Skeletal muscle satellite cell (primary cell): ENCODE data around the gene KPNB1.

- CAGE, long polyA plus RNA: no peak
These were observed 34.9 kb downstream of the ITGB3 start for GRCh38 chr17:47288414-47288960.

DNA sequence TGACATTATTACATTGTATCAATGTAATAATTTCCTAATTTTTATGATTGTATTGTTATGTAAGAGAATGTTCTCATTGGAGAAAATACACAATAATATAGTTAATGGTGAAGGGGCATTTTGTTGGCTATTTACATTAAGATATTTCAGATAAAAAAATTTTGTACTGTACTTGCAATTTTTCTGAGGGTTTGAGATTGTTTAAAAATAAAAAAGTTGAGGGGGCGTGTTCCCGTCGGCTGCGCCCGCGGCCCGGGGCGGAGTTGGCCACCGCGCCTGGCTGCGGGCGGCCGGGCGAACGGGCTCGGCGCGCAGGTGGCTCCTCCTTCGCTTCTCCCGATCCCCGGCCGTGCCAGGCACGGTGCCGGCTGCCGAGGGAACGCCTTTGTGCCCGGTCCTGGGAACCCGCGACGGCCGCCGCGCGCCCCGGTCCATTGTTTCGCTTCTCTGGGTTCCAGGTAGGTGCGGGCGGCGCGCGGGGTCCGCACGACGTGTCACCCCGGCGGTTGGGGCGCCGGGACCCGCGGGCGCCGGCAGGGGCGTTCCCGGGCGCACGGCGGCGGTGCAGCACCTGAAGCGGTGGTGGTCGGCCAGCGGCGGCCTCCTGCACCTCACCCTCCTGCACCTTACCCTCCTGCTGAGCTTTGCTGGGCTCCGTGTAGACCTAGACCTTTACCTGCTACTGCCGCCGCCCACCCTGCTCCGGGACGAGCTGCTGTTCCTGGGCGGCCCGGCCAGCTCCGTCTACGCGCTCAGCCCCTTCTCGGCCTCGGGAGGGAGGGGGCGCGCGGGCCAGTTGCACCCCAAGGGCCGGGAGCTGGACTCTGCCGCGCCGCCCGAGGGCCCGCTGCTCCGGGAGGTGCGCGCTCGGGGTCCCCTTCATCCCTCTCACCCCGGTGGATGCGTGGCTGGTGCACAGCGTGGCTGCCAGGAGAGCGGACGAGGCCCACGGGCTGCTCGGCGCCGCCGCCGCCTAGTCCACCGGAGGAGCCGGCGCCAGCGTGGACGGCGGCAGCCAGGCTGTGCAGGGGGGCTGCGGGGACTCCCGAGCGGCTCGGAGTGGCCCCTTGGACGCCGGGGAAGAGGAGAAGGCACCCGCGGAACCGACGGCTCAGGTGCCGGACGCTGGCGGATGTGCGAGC is 99.8 kb downstream of the EFCAB13 start:
- CAGE, long polyA plus RNA: no peak

DNA sequence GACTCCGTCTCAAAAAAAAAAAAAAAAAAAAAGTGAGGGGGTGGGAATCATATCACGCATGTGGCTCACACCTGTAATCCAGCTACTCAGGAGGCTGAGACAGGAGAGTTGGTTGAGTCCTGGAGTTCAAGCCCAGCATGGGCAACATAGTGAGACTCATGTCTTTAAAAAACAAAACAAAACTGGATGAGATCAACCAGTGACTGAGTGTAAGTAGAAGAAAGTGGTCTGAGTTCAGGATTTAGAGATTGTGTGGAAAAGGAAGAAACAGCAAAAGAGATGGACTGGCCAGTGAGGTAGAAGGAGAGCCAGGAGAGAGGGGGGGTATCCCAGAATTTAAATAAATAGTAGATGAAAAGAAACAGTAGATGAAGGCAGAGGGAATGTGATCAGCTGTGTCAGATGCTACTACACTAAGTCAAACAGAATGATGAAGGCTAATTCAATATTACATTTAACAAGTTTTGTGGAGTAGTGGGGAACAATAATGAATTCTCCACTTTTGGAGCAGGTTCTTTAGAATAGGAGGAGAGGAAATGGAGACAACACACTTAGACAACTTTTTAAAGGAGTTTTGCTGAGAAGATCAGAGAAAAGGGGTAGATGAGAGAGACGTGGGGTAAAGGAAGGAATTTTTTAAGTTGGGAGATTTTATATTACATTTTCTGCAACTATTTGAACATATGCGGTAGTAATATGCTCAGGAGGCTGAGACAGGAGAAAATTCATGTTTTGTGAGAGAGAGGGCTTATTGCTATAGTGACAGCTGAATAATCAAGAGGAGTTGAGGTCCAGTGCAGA is 41.1 kb upstream of the KPNB1 start:
- CAGE, long polyA plus RNA: no peak

DNA sequence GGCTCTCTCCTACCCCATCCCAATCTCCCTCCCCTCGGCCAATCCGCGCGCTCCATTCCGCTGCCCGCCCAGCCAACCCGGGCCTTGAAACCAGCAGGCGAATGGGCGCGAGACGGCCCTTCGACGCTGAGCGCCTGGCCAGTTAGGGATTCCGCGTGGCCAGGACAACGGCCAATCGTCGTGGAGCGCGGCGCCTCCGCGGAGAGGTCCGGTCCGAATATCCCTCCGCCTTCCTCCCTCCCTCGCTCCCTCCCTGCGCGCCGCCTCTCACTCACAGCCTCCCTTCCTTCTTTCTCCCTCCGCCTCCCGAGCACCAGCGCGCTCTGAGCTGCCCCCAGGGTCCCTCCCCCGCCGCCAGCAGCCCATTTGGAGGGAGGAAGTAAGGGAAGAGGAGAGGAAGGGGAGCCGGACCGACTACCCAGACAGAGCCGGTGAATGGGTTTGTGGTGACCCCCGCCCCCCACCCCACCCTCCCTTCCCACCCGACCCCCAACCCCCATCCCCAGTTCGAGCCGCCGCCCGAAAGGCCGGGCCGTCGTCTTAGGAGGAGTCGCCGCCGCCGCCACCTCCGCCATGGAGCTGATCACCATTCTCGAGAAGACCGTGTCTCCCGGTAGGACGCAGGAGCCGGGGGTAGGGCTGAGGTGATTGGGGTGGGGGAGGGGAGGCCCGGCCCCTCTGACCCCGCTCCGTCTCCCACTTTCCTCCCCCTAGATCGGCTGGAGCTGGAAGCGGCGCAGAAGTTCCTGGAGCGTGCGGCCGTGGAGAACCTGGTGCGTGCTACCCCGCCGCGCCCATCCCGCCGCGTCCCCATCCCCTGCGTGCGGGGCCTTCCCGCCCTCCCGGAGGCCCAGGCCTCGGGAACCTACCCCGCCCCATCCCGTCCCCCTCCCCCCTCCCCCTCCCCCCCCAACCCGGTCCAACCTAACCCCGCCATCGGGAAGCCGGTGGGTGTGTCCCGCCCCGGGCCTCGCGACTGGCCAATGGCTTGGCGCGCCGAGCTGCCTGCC is at the start of gene KPNB1:
KPNB1 (plus strand) TSS at position 248 of the 1,010 bp plus-strand sequence.
- CAGE, long polyA plus RNA: start-site peak on the plus strand centred at position 260 of the sequence, 113 bp wide, 383 and 361 reads in 2 replicates

- CAGE, long polyA plus RNA: no peak
These were observed 864 bp downstream of the KPNB1 start for GRCh38 chr17:47650682-47650884.

DNA sequence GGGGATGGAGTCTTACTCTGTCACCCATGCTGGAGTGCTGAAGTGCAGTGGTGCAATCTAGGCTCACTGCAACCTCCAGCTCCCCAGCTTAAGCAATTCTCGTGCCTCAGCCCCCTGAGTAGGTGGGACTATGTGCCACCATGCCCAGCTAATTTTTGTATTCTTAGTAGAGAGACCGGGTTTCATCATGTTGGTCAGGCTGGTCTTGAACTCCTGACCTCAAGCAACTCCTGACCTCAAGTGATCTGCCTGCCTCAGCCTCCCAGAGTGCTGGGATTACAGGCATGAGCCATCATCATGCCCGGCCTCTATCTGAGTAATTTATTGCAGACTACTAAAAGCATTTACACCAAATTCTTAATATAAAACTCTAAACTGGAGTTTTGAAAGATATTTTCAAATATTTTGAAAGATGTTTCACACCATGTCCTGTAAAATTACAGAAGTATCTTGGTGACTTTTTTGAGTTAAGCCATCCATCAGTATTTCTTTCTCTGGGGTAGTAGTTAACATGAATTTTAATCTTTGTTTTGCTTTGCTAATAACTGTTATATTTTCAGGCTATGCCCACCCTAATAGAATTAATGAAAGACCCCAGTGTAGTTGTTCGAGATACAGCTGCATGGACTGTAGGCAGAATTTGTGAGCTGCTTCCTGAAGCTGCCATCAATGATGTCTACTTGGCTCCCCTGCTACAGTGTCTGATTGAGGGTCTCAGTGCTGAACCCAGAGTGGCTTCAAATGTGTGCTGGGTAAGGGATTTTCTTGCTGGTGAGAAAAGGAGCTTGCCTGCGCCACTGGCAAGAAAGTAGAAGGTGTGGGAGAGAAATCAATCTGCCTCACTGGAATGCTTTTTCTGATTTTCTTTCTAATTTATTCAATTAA is 19.6 kb downstream of the KPNB1 start:
- CAGE, long polyA plus RNA: no peak

DNA sequence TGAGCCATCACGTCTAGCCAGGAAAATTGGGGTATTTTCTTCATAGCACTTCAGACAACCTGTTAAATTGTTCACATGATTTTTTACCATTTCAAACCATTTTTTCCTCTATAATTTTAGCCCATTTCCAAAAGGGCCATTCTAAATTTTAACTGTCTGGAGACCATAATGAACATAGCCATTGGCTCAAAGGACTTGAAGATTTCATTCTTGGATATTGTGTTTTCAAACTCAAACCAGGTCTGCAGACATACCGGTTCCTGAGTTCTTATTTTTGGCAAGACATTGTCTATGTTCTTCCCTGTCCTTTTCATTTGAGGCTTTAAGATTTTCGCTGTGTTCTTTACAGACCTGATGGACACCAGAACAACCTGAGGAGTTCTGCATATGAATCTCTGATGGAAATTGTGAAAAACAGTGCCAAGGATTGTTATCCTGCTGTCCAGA is 21.3 kb upstream of the TBKBP1 start:
- CAGE, long polyA plus RNA: no peak

DNA sequence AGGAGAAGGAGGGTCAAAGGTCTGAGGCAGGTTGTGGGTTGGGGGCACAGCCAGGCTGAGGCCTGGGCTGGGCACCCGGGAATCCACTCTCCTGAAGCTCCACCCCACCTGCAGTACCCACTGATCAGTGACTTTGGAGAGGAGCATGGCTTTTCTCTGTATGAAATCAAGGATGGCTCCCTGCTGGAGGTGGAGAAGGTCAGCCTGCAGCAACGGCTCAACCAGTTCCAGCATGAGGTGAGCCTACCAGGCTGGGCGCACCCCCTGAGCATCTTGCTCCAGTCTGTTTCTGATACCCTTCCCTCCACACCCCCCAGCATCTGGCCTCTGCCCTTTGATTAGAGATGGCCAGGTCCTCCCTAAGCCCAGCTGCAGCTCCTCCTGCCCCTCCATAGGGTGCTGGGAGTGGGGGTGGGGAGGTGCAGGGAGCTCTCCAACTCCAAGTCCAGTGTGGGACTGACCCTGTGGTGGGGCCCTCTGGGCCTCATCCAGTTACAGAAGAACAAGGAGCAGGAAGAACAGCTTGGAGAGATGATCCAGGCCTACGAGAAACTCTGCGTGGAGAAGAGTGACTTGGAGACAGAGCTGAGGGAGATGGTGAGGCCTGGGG is 2.7 kb downstream of the TBKBP1 start:
- CAGE, long polyA plus RNA: no peak

DNA sequence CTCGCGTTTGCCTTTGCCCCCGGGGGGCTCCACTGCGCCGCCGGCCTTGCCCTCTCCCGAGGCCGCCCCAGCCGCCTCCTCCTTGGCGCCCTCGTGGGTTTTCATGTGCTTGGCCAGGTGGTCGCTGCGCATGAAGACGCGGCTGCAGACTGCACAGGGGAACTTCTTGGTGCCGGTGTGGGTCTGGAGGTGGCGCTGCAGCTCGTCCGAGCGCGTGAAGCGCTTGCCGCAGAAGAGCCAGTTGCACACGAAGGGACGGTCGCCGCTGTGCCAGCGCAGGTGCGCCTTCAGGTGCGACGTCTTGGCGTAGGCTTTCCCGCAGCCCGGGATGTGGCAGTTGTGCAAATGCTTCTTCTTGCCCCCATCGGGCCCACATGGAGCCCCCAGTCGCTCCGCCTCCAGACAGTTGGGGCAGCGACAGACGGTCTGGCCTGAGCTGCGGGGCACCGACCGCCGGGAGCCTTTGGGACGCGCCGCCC is 3.6 kb downstream of the SP6 start:
- CAGE, long polyA plus RNA: no peak

DNA sequence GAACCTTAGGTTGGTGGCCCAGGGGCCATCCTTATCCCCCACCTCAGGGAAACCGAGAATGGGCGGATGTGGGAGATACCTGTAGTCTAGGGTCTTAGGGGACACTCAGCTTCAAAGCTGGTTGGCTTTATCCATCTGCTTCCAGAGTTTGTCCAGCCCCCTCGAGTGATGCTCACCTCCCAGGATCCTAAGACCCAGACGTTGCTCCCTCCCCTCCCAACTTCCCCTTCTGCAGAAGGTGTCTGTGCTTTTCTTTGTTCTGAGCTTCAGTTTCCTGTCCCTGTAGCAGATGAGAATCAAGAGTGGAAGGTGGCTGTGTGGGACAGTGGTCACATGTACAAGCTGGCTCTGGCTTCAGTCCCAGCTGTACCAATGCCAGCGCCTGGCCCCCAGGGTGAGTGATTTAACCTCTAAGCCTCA is 7.8 kb downstream of the PRR15L start:
- CAGE, long polyA plus RNA: no peak

GRCh38 chr17:47950247-47950902 is 7.3 kb downstream of the PRR15L start:
- CAGE, long polyA plus RNA: no peak

- CAGE, long polyA plus RNA: no peak
These were observed 702 bp downstream of the PRR15L start for GRCh38 chr17:47956814-47957547.

DNA sequence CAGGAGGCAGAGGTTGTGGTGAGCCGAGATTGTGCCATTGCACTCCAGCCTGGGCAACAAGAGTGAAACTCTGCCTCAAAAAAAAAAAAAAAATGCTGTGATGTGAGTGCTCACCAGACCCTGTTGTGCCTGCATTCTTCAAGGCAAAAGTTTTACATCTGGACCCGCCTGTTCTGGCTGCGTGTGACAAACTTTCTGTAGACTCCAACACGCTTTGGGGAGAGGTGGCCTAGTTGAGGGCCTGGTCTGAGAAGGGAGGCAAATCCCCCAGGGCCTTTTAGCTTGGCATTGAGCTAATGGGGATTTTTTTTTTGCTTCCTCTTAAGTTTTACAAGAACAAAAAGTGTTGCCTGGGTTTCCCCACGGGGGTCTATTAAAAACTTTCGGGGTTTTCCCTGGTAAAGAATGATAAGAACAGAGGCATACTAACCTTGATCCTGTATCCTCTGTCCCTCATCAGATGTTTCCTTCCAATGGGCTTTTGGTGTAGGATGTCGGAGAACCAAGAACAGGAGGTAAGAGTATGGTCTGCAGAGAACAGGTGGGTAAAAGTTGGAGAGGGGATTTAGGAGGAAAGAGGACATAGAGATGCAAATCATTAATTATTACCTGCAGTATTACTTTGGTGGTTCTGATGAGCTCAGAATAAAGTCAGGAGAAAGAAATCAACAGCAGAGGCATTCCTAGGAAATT is 4.2 kb downstream of the SNX11 start:
- CAGE, long polyA plus RNA: no peak

DNA sequence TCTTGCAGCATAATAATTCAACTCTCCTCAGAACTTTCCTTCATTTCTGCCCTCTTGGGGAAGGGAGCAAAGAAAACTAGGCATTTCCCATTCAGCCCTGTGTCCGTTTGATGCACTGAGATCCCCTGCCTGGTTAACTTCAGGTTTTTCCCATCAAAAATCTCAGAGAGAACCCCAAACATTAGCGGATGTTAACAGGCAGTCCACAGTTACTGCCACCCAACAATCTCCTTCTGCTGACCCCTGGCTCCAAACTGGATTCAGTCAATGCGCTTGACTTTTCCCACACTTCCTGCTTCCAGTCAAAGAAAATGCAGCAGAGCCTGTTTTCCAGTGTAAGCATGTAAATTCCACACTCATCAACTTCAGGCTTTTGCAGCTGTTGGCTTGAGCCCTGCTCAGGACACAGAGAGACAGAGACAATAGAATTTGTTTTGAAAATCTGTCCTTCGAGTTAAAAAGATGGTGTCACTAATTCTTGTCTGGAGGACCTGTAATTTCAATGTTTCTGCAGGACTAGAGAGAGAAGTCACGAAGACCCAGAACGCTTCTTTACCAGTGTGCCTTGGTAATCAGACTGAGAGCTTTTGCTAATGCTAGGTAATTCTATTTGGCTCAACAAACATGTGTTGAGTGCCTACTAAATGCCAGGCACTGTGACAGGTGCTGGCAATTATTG is 32.7 kb downstream of the HOXB1 start:
- CAGE, long polyA plus RNA: no peak

DNA sequence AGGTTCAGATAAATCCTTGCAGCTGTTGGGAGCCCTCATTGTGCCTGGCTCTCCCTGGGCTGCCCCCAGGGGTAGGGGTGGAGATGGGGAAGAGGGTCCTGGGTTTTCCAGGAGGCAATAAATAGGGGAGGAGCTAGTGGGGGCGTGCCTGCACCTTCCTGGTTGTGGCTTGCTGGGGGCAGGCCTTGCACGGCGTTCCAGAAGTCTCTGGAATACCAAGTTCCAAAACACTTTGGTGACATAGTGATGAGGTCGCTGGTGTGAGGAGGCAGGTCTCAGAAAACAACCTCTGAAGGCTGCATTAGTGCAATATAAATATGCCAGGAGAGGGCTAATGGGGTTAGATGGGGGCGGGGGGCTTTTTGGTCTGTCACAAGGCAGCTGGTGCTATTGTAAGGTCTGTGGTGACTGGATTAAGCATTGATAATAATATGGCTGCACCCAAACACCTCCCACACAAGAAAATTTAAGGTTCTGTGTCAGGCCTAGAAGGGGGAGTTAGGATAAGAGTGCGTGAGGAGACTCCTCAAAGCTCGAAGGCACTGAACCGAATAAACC is 2.1 kb downstream of the HOXB1 start:
- CAGE, long polyA plus RNA: no peak

- CAGE, long polyA plus RNA: no peak
These were observed 10.6 kb upstream of the HOXB2 start for GRCh38 chr17:48555190-48556134.

DNA sequence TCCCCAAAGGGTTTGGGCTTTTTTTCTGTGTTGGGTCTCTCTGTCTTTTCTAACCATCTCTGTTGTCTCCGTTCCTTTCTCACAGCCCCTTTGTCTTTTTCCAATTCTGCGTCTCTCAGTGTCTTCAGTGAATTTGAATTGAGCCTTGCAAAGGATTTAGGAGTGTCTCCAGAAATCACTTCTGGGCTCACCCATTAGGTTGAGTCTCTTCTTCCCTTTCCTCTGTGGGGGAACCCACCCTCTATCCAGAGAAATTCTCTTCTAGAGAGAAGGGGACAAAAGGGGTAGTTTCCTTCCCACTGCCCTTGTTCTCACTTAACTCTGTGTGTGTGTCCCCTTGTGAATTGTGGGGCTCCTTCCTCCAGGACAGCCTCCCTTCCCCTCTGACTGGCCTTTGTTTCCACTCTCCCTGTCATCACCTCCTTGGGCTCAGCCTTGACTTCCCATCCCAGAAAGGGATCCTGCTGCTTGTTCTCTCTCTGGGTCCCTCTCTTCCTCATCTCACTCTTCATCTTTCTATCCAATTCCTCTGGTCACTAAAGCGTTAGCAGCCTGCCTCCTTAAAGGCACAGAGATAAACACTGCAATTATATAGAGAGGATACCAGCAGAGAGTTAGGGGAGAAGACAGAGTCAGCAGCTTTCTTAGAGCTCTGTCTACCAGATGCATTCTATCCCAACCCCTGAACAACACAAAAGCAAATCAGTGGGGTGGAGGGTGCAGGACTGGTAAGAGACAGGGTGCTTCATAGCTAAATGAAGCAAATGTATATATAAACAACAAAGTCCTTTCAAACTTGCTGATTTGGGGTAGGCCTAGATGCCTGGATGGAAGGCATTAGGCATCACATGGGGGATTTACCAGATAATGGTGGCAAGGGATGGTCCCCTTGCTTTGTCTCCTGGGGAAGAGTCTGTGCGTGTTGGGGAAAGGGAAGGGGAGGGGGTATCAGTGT is 12.4 kb downstream of the HOXB4 start:
- CAGE, long polyA plus RNA: no peak

GRCh38 chr17:48570342-48570560 is 7.9 kb downstream of the HOXB4 start:
- CAGE, long polyA plus RNA: no peak

DNA sequence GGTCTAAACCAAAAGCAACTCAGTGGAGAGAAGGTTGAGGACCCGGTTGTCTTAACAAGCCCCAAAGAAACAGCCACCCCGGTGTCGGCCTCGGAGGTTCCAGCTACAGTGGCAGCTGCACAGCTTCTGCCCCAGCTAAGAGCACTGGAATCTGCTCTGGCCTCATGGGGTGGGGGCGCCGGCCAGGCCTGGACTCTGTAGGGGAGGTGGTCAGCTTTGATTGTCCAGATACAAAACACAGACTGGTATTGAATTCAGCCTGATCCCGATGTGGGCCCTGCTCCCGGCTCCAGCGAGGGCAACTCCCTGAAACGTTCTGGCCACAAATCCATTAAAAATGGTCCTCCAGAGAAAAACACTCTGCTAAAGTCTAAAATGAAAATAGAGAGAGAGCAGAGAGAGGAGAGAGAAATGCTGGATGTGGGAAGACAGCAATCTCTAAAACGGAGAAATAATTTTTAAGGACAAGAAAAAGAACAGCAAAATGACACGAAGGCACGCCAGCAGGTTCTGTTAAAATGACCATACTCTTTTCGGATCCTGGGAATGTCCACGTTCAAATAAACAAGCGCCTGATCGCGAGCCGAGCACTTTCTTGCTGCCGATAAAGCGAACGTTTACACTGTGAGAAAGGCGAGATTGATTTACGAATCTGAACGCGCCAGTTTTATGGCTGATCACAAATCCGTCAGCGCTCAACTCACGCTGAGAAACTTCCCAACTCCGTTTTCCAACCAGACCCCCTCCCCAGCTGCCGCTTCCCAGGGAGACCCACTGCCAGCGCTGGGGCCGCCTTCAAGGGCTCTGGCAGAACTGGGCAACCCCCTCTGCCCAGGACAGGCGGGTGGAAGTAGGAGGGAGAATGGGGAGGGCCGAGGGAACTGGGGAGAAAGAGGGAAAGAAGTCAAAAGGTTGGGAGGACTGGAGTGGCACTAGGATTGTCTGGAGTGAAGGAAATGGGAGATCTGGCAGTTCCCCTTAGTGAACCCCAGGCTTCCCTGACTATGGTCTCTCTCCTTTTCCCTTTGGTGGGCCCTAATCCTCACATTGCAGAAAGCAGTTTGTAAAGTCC is 7.3 kb downstream of the HOXB4 start:
- CAGE, long polyA plus RNA: no peak

- CAGE, long polyA plus RNA: no peak
These were observed 3.3 kb downstream of the HOXB3 start for GRCh38 chr17:48586765-48587164.